Measurements from ENCODE around the gene FOXP1.

DNA sequence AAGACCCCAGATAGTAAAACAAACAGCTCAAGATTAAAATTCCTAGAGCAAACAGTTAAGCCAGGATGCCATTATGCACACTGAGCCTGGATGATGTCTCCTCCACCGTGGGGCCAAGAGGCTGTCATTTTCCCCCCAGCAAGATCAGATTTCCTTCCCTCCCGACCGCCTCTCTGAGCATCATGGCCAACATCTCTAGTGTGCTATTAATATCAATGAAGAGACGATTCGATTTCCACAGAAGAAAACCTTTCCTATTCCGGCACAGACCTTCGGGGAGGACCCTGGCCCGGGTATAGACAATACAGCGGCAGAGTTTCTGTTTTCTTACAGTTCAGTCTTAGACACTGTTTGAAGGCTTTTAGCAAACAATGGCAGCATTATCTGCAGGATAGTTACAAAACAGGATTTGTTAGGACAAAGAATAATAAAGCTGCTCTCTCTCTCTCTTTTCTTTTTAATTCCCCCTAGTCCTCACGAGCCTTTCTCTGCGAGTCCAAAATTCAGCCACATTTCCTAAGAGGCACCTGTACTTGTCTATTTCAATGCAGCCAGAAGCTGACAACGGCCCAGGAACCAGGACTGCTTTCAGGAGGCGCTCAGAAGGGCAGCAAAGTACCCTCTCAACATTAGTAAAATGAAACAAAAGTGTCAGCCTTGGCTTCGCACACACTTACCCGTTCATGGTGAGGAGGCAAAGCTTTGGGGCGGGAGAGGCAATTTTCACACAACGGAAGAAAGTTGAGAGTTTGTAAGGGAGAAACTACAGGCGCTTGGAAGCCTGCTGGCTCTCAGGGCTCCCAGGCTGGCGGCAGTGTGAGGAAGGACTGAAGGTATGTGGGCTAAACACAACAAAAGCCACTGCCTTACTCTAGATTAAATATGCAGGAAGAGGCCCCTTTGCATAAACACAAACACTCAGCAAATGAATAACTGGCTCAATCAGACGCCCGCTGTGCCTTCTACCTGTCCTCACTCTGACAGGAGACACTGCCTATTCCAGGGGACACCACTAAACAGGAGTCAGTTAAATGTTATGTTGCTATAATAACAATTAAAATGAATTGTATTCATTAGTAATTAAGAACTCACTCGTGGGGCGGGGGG lies 278.0 kb downstream of the FOXP1 start:
- RRBS, 2 experiments: no CpG with 5 or more reads among the region's 23 CpGs

GRCh38 chr3:71428787-71429818 lies 154.4 kb downstream of the FOXP1 start:
- RRBS, 2 experiments: 93 to 95% methylated on average over 4 of the region's 22 CpGs

- RRBS, 2 experiments: no CpG with 5 or more reads among the region's 3 CpGs
Measured at GRCh38 chr3:71579470-71579794, 4.1 kb downstream of the FOXP1 start.

- RRBS, 2 experiments: under 1 to 1% methylated on average over 4 to 13 of the region's 103 CpGs
Measured at GRCh38 chr3:71582012-71583049, 1.2 kb downstream of the FOXP1 start.

DNA sequence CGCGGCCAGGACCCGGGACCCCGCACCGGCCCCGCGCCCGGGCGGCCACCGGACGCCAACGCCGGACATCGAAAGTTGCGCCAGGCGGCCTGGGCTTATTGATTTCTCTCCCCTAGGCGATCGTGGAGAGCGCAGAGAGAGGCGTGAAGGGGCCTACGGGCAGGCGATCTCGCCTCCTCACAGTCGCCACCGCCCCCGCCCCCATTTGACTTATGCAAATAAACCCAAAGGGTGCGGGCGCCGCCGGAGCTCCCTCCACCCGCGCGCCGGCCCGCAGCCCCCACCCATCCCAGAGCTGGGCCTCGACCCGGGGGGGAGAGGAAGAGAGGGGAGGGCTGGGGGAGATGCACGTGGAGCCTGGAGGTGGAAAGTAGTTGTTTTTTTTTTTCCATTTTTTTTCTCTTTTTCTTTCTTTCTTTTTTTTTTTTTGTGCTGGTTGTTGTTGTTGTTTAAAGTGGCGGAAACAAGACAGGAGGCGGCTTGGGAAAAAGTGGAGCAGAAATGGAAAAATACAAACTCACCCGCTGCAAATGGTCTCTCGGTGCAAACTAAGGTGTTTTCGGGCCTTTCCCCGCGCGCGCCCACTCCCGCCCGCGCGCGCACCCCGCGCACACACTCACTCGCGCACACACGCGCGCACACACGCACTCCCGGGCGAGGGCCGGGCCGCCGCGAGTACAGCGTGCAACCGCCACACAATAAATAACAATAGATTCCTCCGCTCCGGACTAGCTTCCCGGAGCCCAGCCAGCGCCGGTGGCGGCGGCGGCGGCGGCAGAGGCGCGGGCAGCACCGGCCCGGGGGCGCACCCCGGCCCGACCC lies at the start of gene FOXP1:
TSS of gene FOXP1 (minus strand) at position 679 of the 822 bp plus-strand sequence.
- RRBS, 2 experiments: 1 to 2% methylated on average over 21 to 23 of the region's 85 CpGs

GRCh38 chr3:71658098-71658588 lies 67.1 kb downstream of the EIF4E3 start:
- RRBS, 2 experiments: no CpG with 5 or more reads among the region's 7 CpGs

GRCh38 chr3:71754176-71755223 lies 845 bp downstream of the GPR27 start:
- RRBS, 2 experiments: 17 to 54% methylated on average over 38 of the region's 130 CpGs

DNA sequence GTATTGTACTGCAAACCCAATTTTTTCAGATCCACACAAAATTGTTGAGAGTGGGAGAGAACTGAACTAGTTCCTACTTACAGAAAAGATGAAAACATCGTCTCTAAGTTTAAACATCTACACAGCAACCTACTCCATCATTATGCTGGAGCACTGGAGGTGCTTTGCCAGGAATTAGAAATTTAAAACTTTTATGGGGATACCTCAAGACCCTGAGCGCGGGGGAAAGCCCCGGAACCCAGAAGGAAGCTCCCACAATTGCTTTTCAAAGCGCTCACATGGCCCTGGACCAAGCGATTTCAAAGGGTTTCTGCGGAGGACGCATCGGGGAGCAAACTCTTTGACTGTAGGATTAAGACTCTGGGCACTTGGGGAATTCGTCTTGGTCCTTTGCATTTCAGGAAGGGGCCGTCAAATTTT lies 778 bp downstream of the PROK2 start:
- RRBS, 2 experiments: no CpG with 5 or more reads among the region's 11 CpGs

- RRBS, 2 experiments: no CpG with 5 or more reads among the region's 15 CpGs
Measured at GRCh38 chr3:72098965-72099974, 314.3 kb upstream of the PROK2 start.

GRCh38 chr3:72144777-72145245 lies 359.9 kb upstream of the PROK2 start:
- RRBS, 2 experiments: no CpG with 5 or more reads among the region's 8 CpGs

DNA sequence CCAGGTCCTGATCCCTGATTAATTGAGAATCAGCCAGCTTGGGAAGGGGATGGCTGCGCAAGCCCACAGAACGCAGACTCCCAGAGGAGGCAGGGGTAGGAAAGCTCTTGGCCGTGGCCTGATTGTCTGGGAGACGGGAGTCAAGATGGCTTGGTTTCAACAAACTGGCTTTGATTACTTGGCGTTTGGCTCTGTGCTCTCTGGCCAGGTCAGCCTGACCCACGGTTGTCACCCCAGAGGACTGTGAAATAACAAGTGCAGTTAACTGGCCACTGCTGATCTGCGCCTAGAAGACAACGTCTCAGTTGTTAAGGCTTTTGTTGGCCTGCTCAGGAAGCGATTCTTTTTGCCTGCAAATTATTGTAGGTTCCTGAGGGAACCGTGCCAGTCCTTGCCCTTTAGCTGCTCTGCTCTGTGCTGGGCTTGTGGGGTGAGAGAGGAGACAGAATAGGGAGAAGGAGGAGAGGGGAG lies 387.1 kb upstream of the PROK2 start:
- RRBS, 2 experiments: no CpG with 5 or more reads among the region's 10 CpGs

DNA sequence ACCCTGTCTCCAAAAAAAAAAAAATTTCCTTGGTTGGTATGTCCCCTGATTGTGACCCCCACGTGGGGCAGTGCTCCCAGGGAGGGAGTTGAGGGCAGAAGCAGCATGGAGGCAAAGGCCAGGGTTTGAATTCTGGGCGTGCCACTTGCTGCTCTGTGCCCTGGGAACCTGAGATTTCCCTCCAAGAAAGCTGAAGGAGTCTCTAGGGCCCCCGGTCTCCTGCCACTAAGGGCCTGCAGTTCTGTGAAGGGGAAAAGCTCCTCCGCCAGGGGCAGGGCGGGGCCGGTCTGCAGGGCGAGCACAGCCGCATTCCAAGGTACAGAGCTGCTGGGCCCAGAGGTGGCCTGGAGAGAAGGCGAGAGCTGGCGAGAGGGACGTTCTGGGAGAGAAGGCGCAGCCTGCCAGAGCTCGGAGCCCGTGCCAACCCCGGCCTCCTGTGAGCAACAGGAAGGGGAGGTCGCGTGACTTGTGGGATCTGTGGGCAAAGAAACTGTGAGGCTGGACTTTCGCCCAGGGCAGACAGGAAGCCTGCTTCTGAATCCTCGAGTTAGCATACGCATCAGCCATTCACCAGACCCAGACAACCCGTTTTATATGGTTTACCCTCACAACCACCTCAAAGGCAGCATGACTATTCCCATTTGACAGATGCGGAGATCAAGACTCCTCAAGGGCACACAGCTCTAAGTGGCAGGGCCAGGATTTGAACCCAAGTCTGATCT lies 500.4 kb downstream of the SHQ1 start:
- RRBS, 2 experiments: 10 to 80% methylated on average over 4 of the region's 22 CpGs

DNA sequence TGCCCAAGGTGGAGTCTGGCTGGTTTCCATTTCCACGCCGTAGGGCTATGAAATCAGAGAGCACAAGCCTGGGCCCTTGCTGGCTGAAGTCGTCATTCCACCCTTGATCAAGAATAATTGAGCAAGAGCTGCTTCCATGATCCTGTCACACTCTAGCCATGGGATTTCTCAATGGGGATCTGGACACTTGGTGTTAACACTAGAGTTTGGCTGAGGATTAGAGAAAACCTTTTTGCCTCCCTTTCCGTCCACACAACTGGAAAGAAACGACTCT lies 475.0 kb downstream of the SHQ1 start:
- RRBS, 2 experiments: no CpG with 5 or more reads among the region's 5 CpGs

DNA sequence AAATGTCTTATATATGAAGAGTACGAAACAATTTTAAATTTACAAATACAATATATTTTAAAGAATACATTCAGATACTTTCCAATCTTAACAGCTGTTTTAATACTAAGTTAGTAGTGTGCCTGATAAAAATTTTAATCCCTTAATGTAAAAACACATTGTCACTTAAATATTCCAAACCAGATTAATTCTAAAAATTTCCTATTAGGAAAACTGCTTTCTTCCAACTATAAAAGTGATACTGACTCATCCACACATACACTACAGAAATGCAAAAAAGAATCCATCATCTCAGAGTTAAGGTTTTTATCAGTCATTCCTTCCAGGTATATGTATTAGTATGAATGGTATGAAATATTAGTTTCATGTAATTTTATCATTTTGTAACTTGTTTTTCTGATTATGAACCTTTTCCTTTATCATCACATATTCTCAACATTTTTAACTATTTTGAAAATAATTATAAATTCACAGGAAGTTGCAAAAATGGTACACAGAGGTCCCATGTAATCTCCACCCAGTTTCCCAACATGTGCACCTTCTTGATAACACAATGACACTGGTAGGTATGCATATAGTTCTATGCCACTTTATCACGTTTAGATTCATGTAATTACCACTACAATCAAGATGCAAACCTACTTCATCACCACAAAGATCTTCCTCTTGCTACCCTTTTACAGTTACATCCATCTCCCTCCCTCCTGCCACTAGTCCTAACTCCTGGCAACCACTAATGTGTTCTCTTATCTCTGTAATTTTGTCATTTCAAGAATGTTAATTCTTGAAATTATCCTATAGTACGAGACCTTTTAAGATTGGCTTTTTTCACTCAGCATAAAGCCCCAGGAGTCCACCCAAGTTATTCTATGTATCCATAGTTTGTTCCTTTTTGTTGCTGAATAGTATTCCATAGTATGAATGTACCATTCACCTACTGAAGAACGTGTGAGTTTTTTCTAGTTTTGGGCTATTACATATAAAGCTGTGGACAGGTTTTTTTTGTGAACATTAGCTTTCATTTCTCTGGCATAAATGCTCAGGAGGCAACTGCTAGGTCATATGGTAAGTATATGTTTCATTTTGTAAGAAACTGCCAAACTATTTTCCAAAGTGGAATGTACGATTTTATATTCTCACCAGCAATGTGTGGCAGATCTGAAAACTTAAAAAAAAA lies 413.9 kb downstream of the SHQ1 start:
- RRBS, 2 experiments: no CpG with 5 or more reads among the region's 5 CpGs

DNA sequence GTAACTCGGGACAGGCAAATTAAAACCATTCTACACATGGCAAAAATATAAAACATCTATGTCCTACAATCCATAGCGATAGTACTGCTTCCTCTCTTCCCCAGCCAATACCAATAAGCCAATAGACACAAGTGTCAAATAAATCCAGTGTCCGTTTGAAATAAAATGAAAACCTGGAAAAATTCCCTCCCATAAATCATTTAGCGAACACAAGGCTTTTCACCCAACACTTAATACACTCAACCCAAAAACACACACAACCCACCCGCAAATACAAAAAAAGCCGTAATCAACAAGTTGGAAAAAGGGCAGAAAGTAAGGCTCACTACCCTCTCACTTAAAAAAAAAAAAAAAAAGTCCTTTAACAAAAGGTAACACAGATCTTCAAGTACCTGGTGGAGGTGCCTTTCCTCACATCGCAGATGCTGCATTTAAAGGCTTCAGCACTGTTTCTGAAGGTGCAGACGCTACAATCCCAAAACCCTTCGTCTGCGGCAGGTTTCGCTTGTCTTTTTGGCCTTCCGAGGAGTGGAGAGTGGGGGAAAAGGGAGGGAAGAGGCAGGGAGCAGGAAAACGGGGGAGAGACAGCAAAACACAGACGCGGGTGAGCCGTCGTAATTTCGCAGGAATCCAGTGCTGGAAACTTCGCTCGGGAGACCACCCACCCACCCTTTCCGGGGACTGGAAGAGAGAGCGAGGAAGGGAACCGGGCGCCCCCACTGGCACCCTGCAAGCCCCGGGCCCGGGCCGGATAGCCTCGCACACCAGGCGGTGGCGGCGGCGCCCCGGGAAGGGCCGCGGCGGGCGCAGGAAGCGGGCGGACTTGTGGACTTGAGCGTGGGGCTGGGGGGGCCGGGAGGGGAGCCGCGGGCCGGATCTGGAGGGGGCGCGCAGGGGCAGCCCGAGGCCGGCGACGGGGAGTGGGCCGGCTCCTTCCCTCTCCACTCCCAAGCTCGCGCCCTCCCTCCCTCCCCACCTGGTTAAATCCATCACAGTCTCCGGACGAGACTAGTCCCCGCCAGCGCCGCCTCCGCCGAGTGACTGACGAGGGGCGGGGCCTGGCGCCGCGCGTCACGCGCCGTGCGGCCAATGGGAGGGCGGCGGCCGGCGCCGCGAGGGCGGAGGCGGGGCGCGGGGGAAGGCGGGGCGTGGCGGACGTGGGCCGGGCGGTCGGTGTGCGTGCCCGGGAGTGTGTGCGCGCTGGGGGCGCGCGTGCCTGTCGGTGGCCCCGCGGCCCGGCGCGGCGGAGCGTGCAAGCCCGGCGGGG lies 401.7 kb downstream of the SHQ1 start:
- RRBS, 2 experiments: 1% methylated on average over 49 to 55 of the region's 104 CpGs

- RRBS, 2 experiments: no CpG with 5 or more reads among the region's 5 CpGs
Measured at GRCh38 chr3:72452680-72453068, 395.6 kb downstream of the SHQ1 start.

- RRBS, 2 experiments: no CpG with 5 or more reads among the region's 8 CpGs
Measured at GRCh38 chr3:72462544-72463079, 385.6 kb downstream of the SHQ1 start.

- RRBS, 2 experiments: no CpG with 5 or more reads among the region's 15 CpGs
Measured at GRCh38 chr3:72549621-72550513, 298.4 kb downstream of the SHQ1 start.

DNA sequence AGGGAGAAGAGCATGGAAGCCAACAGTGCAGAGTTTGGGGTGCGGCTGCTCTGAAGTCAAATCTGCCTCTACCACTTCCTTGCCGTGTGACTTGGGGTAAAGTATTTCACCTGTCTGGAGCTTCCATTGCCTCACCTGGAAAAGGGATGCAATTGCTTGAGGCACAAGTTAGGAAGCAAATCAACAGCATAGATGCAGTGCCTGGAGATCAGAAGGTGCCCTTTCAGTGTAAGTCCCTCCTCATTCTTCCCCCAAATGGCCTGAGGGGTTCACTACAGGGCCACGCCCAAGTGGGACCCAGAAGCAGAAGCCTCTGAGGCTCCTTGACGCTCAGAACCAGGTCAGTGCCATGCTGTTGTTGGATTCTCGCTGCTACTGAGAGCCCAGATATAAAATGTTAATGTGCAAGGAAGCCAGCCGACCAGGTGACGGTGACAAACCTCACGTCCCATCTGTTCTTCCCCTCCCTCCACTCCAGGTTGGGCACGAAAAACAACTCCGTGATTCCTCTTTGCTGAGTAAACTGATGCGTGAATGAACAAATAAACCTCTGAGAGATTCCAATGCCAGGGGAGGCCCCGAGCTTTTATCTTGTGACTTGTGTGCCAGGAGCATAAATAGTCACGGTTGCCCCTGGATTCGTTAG lies 119.6 kb downstream of the SHQ1 start:
- RRBS, 2 experiments: no CpG with 5 or more reads among the region's 14 CpGs

- RRBS, 2 experiments: no CpG with 5 or more reads among the region's 11 CpGs
Measured at GRCh38 chr3:72740060-72741013, 107.9 kb downstream of the SHQ1 start.

Measured in NT2/D1 (cell line).